Measurements from ENCODE around the gene RALGAPA2.

DNA sequence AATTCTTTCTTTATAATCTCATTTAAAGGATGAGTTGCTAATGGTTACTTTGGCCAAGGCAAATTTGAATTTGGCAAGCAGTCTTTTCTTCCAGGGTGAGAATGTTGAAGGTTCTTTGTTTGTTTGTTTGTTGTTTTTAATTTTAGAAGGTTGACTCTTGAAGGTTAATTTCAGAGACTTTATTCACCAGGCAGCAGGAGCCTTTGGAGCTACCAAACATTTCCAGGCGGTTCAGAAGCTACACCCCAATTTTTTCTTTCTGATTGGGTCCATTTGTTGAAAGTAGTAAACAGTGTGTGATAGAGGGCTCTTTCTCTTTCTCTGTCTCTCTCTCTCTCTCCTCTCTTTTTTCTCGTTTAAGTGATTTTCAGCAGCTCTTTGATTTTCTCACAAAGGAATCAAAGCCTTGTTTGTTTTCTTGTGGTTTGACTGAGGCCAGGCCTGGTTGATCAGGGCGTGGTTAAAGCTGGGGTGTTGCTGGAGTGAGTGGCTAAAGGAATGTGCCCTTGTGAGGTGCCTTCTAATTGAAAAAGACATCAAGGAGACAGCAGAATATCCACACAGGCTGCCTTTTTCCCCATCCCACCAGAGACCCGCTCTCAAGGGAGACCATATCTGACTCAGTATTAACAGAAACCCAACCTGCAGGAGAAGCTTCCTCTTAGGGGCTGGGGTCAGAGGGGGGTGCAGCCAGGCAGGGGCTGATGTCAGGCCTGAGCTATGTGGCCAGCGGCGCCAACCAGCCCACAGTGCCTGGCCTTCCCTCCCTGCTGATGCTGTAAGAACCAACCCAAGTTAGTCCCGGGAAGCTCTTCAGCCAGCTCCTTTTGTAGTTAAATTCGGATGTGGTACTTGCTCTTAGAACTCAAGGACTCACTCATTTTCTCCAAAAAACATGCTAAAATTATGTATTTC, 40.4 kb upstream of the NAA20 start:
- PRO-cap, 2 experiments, result peak in 2 of 2 experiments; most common plus-strand start position 523 of the sequence (in 2); most common minus-strand start position 443 of the sequence (in 2)

DNA sequence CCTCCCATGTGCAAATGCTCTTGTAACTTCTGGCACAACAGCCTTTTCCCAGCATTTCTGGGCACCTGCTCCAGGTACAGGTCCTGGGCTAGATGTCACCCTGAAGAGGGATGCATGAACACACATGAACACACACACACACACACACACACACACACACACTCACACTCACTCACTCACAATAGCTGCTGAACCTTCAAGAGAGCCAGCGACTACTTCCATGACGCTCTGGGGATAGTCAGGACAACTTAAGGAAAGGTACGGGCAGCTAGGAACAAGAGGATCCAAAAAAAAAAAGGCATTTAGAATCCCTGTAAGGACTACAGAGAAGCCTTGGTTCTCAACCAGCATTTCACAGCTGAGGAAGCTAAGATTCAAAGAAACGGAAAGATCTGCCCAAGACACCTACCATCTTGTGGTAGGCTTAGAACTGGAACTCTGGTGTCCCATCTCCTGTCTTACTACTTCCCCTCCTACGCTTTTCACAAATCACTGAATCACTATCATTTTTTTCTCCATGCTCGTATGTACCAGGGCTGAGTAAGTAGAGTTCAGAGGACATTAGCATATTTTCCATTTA, 122.9 kb downstream of the INSM1 start:
- PRO-cap, 2 experiments, result no peak in any of the 2 experiments

GRCh38 chr20:20563533-20564169, 148.8 kb downstream of the RALGAPA2 start:
- PRO-cap, 2 experiments, result no peak in any of the 2 experiments

DNA sequence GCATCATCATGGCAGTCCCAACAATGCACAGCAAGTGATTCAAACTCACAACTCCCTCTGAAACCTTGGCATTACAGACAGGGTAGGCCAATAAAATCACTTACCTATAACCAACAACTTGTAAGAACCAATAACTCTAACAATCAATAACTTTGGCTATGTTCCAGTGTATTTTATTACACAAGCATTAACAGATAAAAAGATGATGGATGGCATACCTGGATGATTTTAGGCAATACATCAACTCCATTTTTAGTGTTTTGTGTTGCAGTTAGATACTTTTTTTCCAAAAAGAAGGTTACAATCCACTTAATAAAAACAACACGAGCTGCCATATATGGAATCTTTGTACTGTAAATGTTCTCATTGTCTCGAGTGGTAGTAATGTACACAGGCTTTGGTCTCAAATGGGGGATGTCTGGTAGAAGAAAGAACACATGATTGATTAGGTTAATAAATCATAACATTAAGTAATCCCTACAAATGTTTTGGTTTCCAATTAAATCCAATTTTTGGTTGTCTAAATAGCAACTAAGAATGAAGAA, 77.2 kb downstream of the RALGAPA2 start:
- PRO-cap, 2 experiments, result no peak in any of the 2 experiments

- PRO-cap, 2 experiments, result peak in 2 of 2 experiments; most common plus-strand start chr20:20713058 (in 2); most common minus-strand start chr20:20712643 (in 2)
Measured at GRCh38 chr20:20712340-20713137, at the start of gene RALGAPA2. TSS of gene RALGAPA2 (minus strand) at chr20:20712644.

- PRO-cap, 2 experiments, result peak in 2 of 2 experiments; most common plus-strand start chr20:20744117 (in 1); most common minus-strand start chr20:20743918 (in 2)
Measured at GRCh38 chr20:20743272-20744193, 31.1 kb upstream of the RALGAPA2 start.

GRCh38 chr20:20761338-20761882, 49.0 kb upstream of the RALGAPA2 start:
- PRO-cap, 2 experiments, result no peak in any of the 2 experiments

- PRO-cap, 2 experiments, result peak in 1 of 2 experiments; most common plus-strand start chr20:21100447 (in 1)
Measured at GRCh38 chr20:21100187-21100624, 25.7 kb upstream of the KIZ start.

DNA sequence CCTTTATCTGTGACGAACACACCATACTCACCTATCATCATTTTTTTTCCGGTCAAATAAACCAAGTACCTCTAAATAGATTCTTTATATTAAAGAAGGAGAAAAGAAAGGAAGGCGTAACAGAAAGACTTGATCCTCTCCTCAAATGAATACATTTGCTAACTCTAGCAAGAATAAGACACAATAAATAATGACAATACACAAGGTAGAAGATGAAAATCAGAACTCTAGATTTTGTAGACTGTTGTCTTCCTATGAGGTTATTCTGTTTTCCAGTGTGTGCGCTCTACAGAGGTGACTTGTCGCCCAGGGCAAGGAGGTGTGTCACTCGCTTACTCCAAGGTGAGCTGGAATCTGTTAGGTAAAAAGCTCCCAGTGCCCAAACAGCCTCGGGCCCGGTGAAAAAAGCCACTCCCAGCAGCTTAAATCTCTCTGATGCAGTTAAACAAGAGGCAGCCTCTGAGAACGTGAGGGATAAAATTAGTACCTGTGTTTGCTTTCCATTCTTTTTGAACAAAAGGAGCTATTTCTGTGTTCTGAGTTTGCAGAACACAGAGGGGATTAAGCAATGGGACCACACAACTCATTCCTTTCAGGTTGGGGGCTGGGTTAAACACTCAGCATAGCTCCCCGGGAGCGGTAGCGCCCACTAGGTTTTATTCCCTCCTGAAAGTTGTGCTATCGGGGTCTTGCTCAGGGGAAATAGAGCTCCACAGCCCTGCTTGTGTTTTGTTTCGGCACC, 181.4 kb downstream of the FOXA2 start:
- PRO-cap, 2 experiments, result no peak in any of the 2 experiments

GRCh38 chr20:22411305-22412360, 172.7 kb downstream of the FOXA2 start:
- PRO-cap, 2 experiments, result no peak in any of the 2 experiments

DNA sequence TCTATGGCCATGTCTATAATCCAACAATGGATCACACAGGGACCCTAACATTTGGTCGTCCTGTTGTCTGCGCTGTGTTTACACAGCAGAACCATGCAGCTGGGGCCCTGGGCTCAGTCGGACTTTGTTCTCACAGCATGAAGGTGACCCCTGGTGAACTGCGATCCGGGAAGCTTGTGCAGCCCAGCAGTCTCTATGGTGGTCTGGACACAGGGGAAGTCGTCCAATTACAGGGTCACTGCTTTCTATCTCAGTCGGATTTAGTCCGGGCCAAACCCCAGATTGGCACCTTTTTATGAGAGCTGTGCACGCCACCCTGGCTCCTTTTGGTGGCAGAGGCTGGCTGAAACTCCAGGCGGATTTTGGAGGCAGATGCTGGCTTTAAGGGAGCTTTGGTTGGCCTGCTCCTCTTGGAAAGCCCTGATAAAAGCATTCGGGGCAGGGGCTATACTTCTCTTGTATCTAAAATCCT, 153.5 kb downstream of the FOXA2 start:
- PRO-cap, 2 experiments, result no peak in any of the 2 experiments

DNA sequence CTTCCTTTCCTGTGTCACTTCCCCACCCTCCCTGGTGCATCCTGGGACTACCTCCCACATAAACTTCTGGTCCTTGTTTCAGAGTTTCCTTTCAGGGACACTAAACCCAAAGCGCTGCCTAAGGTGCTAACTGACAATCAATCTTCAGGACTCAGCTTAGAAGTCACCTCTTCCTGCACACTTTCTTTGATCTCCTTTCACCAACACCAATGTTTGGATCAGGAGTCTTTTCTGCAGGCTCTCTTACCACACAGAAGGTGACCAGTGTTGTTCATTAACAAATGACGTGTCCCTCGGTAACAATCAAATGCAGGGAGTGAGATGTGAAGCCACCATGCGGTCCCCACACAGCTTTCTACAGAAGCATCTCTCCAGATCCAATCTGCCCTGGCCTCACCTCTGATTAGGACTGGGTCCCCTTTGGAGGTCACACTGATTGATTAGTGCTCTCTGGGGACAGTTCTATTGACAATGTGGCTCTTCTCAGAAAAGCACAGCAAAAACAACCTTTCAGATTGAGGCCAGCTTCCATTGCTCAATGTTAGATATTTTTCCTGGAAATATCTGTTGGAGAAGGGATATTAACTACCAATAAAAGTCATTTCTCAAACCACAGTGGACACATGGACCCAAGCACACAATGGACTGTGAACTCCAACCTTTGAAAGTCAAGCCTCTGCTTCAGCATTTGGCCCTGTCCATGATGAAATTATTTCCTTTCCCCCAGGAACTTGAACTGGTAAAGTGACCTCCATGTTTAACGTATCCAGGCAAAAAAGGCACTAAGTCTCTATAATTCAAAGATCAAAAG, 118.8 kb downstream of the FOXA2 start:
- PRO-cap, 2 experiments, result no peak in any of the 2 experiments

GRCh38 chr20:22490686-22491418, 93.5 kb downstream of the FOXA2 start:
- PRO-cap, 2 experiments, result no peak in any of the 2 experiments

GRCh38 chr20:22499684-22500270, 84.6 kb downstream of the FOXA2 start:
- PRO-cap, 2 experiments, result no peak in any of the 2 experiments

- PRO-cap, 2 experiments, result no peak in any of the 2 experiments
Measured at GRCh38 chr20:22525703-22526200, 58.6 kb downstream of the FOXA2 start.

DNA sequence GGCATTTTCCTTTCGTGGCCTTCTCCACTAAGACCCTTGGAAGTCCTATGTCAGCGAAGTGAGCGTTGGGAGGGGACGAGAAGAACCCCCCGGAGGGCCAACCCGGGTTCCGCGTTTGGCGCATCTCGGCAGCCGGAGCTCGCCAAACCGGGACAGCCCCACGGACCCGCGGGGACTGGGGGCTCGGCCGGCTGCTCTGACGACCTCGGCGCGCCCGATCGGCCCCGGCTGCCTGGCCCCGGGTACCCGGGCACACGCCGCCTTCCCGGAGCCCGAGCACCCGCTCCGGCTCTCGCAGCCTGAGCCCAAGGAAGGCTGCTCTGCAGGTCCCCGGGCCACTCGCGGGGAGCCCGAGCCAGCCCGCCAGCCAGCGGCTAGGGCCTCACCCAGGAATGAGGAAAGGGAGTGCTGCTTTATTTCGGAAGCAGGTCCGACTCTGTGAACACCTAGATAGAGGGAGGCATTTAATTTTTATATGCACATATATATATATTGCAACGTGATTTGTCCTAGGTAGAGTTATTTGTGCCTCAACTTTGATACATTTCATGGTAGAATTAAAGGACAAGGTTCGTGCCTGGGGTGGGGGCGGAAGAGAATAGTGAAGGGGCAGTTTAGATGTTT, 15.6 kb downstream of the FOXA2 start:
- PRO-cap, 2 experiments, result no peak in any of the 2 experiments

GRCh38 chr20:22576250-22576697, 8.1 kb downstream of the FOXA2 start:
- PRO-cap, 2 experiments, result no peak in any of the 2 experiments

DNA sequence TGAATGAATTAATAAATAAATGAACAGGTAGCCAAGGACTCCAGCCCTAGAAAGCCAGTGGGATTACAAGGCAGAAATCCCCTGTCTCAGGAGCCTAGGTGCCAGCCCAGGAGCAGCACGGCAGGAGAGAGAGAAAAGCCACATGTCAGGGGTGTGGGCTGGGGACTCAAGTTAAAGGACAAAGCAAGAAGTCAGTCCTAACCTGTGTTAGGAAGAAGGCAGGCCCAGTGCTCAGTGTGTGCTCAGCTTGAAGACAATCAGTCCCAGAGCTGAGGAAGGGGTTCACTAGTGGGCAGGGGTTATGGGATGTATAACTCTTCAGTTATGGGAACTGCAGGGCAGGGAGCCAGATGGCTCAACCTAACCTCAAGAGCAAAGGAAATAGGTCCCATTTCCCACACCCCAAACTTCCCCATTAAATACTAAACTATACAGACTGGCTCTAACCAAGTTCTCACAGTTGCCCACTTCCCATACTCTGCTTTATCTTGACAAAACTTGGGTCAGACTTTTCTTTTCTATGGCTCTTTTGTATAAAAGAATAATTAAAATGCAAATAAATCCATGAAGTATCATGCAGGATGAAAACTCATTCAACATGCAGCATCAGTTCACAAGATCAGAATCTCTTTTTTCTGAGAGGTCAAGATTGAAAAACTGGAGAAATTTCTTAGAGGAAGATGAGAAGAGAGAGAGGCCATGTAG, 7.4 kb upstream of the SSTR4 start:
- PRO-cap, 2 experiments, result no peak in any of the 2 experiments

DNA sequence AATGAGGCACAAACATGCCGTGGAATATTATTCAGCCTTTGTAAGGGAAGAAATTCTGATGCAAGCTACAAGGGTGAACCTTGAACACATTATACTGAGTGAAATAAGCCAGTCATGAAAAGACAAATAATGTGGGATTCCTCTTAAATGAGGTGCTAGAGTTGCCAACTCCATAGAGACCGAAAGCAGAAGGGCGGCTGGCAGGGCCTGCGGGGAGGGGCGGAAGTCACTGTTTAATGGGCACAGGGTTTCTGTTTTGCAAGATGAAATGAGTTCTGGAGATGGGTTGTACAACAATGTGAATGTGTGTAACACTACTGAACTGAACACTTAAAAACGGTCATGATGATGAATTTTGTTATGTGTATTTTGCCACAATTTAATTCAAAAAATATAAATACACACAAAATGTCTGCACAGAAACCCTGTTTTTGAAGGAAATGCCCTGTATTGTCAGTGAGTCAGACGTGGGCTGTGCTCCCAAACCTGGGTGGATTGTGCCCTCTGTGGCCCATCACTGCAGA, 49.6 kb upstream of the CD93 start:
- PRO-cap, 2 experiments, result no peak in any of the 2 experiments

- PRO-cap, 2 experiments, result no peak in any of the 2 experiments
Measured at GRCh38 chr20:23140555-23140865, 54.4 kb upstream of the CD93 start.